Subcutaneous preadipocyte (primary cell): ENCODE data around the genes KNL1 and RAD51.

- CAGE, long polyA plus RNA: no peak
Measured at GRCh38 chr15:40091550-40092636, 16.8 kb downstream of the BMF start.

GRCh38 chr15:40252080-40252393 is 13.2 kb downstream of the PAK6 start:
- CAGE, long polyA plus RNA: no peak

- CAGE, long polyA plus RNA: no peak
Measured at GRCh38 chr15:40337504-40338264, 3.1 kb downstream of the CCDC9B start.

DNA sequence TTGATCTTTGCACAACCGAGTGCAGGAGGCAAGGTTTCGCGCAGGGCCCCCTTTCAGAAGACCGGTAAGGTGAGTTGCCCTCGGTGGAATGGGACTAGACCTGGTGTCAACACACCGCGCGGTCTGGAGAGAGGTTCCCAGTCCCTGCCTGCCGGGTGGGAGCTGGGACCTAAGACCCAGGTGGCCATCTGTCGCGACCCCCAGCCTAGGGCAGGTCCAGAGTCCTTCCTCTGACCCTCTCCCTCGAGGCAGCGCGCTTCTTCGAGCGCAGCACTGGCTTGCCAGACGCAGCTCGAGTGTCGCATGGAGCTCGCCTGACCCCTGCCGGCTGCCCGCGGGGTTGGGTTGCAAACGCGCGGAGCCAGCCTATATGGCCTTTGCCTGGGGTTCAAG is 16.2 kb downstream of the IVD start:
- CAGE, long polyA plus RNA: no peak

- CAGE, long polyA plus RNA: no peak
Measured at GRCh38 chr15:40445247-40446011, 4.7 kb downstream of the BAHD1 start.

- CAGE, long polyA plus RNA: no peak
Measured at GRCh38 chr15:40470368-40470472, 564 bp upstream of the CHST14 start.

- CAGE, long polyA plus RNA: no peak
Measured at GRCh38 chr15:40487834-40488229, 17.0 kb downstream of the CHST14 start.

GRCh38 chr15:40549165-40550384 is 15.3 kb downstream of the CCDC32 start:
- CAGE, long polyA plus RNA: no peak

DNA sequence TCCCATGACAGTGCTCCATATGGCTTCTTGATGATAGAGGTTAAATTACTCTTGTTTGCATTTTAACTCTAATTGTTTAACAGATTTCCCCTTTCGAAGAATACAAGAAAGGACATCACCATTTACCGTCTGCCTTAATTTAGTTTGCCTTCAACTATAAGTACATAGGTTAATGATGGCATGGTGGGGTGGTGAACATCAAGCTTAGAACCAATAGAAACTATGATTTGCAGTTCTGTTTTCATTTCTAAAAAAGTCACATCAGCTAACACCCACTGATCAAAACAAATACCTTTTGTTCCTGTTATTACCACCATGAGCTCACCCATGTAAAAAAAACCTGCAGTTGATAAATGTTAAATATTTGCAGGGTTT is 6.8 kb downstream of the CCDC32 start:
- CAGE, long polyA plus RNA: no peak

DNA sequence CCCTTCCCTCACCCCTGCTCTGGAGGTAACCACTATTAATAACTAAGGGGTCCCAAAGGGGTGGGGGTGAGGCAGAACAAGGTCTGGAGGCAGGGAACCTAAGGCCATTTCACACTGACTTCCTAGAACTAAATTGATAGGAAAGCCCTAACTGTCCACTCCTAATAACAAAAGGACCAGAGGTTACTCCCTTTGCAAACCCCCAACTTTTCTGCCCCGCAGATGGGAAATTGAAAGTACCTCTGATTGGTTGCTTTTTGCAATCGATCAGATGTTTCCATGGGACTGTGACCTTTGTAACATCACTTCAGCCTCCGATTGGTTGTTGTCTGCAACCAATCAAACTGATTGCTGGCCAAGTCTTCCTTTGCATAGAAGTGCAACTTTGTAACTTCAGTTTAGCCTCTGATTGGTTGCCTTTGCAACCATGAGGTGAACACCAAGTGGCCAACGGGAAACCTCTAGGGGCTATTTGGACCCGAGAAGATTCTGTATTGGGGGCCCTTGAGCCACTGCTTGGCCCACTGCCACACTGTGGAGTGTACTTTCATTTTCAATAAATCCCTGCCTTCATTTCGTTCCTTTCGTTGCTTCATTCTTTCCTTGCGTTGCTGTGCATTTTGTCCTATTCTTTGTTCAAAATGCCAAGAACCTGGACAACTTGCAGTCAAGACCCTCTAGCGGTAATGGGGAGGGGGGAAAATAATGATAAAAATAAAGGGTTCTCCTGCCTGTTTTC is 11.2 kb upstream of the KNL1 start:
- CAGE, long polyA plus RNA: no peak

DNA sequence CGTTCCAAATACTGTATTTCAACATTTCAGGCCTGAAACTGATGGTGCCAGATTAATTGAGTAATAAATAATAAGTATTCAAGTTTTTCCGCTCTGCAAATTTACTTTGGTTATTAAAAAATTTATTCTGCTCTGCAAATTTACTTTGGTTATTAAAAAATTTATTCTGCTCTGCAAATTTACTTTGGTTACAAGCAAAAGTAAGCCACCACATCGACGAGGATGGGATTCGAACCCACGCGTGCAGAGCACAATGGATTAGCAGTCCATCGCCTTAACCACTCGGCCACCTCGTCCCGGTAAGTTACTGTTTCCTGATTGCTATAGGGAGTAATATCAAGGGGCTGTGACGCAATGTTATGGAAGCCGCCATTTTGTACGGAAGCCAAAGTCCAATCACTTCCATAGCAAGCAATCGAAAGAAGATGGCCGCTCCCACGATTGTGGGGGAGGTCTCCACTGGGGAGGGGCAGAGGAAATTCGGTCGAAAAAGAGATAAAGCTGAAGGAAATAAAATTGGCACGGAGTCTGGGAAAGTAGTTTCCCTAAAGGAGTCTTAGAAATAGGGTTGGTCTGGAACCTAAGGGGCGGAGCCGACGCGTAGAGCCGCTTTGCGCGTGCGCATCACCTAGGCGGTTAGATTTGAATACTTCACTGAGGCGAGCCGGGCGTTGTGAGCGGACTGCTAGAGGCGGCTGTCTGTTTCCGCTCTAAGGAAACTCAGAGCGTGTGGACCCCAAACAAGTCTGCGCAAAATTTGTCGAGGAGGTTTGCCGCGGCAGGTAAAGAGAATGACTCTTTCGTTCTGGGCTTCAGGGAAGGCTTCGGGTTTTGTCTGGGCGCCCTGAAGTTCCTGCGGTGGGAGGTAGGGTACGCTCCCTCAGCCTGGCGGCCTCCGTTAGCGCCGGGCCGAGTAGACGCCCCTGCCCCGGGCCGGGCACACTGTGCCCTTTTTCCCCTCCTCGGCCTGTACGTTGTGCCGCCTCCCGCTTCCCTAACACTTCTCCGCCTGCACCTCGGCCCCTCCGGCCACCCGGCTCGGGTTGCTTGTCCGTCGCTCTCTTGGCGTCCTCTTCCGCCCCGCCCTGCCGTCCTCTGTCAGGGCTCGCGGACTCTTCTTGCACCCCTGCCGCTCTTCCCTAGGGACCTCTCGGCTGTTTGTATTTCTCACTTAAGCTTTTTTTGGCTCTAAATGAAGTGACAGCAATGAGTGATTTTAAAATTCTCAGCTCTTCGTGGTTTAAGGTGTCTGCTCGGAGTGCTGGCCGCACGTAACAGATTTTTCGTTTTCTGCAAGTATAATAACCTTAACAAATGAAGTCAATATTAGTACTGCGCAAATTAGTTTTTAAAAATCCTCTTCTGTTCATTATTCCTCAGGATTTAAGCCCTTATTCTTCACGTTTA is at the start of gene KNL1:
Gene KNL1 (plus strand): TSS at position 639 of the 1,407 bp plus-strand sequence.
- CAGE, long polyA plus RNA: no peak

- CAGE, long polyA plus RNA: no peak
Measured at GRCh38 chr15:40649932-40650428, 45.0 kb upstream of the RAD51 start.

GRCh38 chr15:40694504-40695298 is at the start of gene RAD51:
TSS of gene RAD51 (plus strand) at chr15:40695174.
- CAGE, long polyA plus RNA: no peak

DNA sequence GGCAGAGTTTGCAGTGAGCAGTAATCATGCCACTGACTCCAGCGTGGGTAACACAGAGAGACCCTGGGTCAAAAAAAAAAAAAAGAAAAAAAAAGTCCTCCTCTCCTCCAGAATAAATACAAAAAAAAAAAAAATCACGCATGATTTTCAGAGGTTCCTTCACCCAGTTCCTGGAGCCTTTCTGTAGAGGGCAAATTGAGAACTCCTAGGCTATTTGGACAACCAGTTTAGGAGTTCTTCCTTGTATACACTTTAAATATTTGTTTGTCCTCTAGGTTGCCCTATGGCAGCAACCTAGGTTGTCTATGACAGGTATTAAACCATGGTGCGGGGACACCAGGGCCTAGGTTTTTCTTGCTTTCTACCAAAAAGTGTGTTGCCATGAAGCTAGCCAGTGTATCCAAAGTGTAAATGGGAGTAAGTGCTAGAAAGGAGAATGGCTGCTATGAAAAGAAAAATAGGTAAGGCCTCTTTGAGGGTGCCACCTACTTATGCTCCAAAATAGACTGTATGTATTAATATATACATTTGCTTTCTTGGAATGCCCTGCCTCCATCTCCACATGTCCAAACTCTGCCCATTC is 3.8 kb upstream of the ZFYVE19 start:
- CAGE, long polyA plus RNA: no peak

GRCh38 chr15:40825475-40825960 is 3.0 kb downstream of the PPP1R14D start:
- CAGE, long polyA plus RNA: no peak

DNA sequence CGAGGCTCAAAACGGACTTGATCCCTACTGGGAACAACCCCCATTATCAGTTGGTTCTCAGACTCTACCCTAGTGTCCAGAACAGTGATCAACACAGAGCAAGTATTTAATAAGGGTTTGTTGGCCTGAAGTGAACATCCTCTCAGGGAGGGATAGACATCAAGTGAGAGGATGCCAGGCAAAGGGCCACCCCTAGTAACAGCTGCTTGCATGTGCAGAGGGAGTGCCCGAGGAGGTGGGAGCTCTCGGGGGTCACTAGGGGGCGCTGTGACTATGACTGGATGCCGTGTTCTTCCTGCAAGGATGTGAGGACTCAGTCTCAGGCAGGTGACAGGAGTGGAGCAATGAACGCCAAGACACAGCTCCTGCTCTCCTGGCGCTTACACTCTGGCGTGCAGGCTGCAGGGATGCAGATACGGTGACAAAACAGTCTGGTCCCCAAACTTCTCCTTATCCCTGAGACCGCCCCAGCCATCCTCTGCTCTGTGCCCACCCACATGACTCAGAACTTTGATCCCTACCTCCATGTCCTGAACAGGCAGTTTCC is 14.9 kb downstream of the RHOV start:
- CAGE, long polyA plus RNA: no peak

GRCh38 chr15:40891753-40892227 is 2.5 kb upstream of the VPS18 start:
- CAGE, long polyA plus RNA: no peak

DNA sequence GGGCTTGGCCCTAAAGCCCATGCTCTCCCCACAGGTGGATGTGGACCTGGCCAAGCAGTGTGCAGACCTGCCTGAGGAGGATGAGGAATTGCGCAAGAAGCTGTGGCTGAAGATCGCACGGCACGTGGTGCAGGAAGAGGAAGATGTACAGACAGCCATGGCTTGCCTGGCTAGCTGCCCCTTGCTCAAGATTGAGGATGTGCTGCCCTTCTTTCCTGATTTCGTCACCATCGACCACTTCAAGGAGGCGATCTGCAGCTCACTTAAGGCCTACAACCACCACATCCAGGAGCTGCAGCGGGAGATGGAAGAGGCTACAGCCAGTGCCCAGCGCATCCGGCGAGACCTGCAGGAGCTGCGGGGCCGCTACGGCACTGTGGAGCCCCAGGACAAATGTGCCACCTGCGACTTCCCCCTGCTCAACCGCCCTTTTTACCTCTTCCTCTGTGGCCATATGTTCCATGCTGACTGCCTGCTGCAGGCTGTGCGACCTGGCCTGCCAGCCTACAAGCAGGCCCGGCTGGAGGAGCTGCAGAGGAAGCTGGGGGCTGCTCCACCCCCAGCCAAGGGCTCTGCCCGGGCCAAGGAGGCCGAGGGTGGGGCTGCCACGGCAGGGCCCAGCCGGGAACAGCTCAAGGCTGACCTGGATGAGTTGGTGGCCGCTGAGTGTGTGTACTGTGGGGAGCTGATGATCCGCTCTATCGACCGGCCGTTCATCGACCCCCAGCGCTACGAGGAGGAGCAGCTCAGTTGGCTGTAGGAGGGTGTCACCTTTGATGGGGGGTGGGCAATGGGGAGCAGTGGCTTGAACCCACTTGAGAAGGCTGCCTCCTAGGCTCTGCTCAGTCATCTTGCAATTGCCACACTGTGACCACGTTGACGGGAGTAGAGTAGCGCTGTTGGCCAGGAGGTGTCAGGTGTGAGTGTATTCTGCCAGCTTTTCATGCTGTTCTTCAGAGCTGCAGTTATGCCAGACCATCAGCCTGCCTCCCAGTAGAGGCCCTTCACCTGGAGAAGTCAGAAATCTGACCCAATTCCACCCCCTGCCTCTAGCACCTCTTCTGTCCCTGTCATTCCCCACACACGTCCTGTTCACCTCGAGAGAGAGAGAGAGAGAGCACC is 8.7 kb downstream of the VPS18 start:
- CAGE, long polyA plus RNA: no peak

- CAGE, long polyA plus RNA: no peak
Measured at GRCh38 chr15:40909552-40910070, 15.4 kb downstream of the VPS18 start.

GRCh38 chr15:40989500-40990682 is 36.6 kb downstream of the CHAC1 start:
- CAGE, long polyA plus RNA: no peak